Mesangial cell (primary cell): ENCODE measurements around a stretch of chr2.

- RAMPAGE, long total RNA: no peak
Measured at GRCh38 chr2:196966979-196967561, 40.6 kb upstream of the PGAP1 start.

DNA sequence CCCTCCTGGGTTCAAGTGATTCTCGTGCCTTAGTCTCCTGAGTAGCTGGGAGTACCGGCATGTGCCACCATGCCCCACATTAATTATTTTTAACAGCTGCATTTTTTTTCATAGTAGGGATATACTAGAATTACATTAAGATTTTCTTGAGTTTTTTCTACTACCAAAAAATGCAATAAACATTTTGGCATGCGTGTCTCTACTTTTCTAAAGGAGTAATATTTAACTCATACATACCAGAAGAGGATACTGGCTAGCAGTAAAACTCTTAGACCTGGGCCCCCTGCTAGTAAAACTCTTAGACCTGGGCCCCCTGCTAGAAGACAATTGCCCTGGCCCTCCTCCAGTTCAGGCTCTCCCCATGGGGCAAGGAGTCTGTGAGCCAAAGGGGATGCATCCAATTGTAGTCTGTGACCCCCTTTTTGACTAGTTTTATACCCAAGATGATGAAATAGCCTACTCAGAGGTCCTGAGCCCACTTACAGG, 45.0 kb upstream of the PGAP1 start:
- RAMPAGE, long total RNA: no peak

DNA sequence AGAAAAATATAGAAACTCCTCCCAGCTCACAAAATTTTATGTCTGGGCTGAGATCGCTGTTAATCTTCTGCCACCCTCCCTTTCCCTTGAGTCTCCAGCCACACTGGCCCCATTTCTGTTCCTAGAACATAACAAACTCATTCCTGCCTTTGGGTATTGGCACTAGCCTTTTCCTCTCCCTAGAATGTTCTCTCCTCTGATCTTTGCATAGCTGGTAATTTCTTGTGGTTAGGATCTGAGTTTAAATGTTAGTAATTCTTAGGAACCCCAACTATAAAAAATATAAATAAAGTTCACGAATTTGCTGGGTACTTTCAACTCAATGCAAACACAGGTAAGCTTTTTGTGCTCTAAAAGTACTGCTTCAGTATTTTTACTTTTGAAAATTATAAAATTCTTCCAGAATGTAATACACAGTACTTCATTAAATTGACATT, 56.8 kb upstream of the PGAP1 start:
- RAMPAGE, long total RNA: no peak

GRCh38 chr2:196985594-196985880, 59.0 kb upstream of the PGAP1 start:
- RAMPAGE, long total RNA: no peak

- RAMPAGE, long total RNA: no peak
Measured at GRCh38 chr2:196987606-196988516, 61.4 kb upstream of the PGAP1 start.

- RAMPAGE, long total RNA: no peak
Measured at GRCh38 chr2:197145517-197146003, 165.0 kb downstream of the ANKRD44 start.

GRCh38 chr2:197163867-197165021, 146.3 kb downstream of the ANKRD44 start:
- RAMPAGE, long total RNA: no peak

DNA sequence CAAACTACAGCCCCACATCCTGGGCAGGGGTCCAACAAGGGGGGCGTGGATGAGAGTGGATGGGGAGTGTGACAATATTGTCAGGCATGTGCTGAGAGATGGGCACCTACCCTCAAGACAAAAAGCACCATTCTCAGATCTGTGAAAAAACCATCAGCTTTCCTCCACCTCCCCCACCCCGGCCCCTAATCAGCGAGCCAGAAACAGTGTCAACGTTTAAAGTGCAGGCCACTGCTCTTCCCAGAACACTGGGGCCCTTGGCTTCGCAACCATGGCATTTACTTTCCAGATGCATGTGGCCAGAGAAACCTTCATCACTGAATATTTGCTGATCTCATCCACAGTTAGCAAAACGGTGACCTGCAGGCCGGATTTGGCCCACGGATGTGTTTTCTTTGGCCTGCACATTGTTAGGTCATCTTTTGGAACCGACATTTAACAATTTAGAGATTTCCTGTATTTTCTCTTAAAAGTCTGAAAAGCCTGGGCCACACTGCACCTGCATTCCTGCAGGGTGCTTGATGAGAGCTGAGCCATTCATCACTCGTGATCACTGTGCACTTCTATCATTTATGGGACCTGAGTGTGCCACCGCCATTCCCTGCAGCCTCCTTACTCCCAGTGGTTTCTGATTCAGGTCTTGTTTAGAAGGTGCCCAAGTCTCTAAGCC, 130.6 kb downstream of the ANKRD44 start:
- RAMPAGE, long total RNA: no peak

DNA sequence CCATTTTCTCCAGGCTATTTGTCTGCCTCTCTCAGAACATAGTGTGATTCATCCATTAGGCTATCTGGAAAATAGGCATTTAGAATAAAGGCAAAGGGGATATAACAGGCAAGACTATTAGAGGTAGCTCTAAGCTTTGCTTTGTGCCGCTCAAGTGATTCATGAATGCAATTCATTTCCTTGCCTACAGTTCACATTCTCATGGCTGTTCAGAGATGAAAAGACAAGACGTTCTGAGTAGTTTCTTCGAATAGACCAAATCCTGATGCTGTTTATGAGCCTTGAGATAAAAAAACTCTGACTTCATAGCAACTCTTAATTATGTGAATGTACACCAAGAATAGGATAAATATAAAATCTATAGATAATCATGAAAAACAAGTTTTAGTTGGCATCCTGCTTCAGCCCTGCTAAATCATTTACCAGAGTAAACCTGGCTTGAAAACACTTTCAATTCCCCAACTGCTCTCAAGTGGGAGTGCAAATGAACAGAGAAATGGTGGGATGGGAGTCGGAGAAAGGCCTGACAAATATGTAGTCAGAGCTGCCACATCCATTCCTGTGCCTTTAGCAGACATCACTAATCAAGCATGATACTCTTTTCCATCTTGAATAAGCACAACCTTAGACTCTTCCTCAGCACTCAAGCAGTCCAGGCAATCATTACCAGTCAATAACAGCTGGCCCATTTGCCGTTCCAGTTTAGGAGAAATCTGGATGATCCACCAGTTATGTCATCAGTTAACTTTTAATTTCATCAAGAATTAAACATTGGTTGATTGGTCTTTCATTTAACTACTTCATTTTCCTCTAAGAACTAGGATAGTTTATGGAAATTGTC, 101.4 kb downstream of the ANKRD44 start:
- RAMPAGE, long total RNA: no peak

GRCh38 chr2:197488635-197489547, 10.7 kb downstream of the HSPD1 start:
- RAMPAGE, long total RNA: no peak

DNA sequence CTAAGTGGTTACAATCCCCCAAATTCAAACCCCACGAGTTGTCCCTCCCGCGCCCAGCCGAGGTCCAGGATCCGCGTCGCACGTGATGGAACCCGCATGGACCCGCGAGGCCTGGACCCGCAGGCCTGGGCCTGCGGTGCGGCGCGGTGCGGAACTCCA, 237 bp downstream of the HSPD1 start:
- RAMPAGE, long total RNA: no peak

GRCh38 chr2:197500899-197501533, 837 bp downstream of the HSPE1 start:
- RAMPAGE, long total RNA: no peak

GRCh38 chr2:197627870-197628578, 47.4 kb downstream of the RFTN2 start:
- RAMPAGE, long total RNA: no peak

DNA sequence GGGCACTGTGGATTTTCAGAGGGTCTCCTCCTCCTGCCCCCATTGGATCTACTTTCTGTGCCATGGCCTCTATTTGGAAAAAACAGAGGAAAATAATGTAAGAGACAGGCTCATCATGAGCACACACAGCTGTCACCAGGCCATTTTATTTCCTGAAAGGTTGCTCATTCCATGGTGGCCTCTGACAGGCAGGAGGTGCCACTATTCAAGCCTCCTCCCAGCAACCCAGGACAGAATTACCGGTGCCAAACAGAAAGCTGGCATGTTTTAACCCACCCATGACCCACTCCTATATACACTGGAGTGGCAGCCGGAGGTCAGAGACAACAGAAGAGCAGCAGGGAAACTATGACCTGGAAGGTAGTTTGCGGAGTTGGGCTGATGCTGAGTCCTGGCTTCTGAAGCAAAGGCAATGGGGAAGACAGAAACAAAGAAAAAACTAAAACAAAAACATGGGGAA, 2.3 kb downstream of the RFTN2 start:
- RAMPAGE, long total RNA: no peak

- RAMPAGE, long total RNA: no peak
Measured at GRCh38 chr2:197705103-197705323, 156 bp upstream of the MARS2 start.

DNA sequence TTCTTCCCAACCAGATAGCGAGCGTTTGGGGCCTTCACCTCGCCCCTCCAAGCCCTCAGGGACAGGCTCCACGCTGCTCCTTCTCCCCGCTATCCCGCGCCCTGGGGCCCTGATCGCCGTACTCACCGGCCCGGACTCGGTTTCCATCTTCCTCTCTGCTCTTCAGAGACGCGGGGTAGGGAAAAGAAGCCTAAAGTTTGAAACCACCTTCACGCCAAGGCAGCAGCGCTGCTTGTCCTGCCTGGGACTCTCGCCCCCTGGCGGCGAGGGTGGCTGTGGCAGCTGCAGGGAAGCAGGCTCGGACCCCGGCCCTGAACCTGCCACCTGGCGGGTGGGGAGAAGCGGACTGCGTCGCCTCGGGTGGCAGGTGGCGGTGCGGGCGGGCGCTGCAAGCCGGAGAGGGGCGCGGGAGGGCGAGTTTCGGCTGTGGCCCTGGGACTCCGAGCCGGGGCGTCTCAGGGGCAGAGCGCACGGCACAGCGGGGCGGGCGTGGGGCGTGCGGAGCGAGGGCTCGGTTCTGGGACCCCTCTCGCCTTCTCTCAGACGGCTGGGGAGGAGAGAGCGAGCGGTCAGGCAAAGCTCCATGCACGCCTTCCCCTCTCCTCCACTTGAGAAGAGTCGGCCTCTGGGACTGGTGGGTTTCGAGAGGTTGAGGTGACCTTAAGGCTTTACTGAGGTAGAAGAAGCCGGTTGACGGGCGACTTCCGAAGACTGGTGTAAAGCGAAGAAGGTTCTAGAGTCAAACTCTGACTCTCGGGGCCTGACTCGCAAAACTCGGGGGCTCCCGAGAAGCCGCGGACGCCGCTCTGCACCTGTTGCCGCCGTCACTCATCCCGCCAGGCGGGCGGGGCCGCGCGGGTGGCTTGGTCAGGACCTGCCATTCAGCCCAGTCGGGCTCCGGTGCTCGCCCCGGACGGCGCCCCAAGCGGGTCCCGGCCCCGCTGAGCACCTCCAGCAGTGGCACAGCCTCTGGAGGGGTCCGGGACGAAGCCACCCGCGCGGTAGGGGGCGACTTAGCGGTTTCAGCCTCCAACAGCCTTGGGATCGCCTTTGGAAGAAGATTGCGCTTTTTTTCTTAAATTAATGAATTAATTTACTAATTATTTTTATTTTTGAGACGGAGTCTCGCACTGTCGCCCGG, 1.1 kb upstream of the BOLL start:
- RAMPAGE, long total RNA: no peak

GRCh38 chr2:197891731-197892283, 87.4 kb downstream of the PLCL1 start:
- RAMPAGE, long total RNA: no peak

DNA sequence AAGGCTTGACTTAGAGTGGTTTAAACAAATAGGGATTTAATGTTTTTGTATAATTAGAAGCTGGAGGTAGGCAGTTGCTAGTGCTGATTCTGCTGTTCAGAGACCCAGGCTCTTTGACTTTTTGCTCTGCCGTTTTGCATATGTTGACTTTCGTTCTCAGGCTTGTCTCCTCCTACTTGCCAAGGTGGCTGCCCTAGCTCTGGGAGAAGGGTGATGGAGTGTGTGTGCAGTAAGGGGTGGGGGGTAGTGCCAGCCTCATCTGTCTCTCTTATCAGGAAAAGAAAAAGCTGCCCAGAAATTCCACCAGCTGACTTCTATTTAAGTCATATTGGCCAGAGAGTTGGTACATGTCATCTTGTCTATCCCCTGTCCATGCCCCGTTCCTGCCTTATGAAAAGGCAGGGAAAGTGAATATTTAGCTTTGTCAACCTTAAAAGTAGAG, 89.4 kb downstream of the PLCL1 start:
- RAMPAGE, long total RNA: no peak

- RAMPAGE, long total RNA: no peak
Measured at GRCh38 chr2:198146449-198147287, 342.3 kb downstream of the PLCL1 start.

DNA sequence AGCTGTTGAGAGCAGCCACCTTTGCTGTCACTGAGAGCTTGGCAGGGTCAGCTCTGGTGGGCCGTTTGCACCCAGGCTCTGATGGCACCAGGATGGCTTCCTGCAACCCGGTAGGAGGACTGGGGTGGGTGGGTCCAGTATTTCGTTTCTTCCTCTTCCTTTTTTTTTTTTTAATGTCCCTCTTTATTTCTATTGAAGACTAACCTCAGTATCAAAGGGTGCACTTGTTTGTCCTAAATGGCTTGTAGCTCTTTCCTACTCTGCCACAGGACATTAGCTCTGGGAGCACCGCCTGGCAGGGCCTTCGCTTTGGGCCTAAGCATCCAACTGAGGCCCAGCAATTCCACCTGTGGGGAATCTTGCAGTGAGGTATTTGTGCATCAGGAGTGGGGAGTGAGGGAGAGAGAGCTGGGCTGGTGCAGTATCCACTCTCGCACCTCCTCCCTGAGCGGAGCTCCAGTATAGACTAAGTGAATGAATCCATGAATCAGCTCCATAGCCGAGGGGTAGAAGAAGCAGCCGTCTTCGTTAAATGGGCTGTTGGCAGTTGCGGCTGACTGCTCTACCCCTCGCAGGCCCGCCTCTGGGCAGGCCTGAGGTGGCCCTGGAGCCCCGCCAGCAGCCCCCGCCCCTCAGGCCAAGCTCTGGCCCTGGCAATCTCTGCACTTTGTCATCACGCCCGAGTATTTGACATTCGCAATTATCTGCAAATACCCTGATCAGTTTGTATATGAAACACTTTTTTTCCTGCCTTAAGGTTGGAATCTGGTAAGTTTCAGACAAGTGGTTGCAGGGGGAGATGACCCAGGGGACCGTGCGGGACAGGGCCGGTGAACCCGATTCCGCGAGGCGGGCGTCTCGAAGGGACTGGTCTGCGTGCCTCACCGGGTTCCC, 10.7 kb upstream of the SATB2 start:
- RAMPAGE, long total RNA: no peak